Tibial artery (tissue), 1 donor: ENCODE data around the genes SUCLG1 and ELMOD3.

GRCh38 chr2:84457080-84457623, 1.9 kb downstream of the SUCLG1 start:
- PRO-cap, result no peak

DNA sequence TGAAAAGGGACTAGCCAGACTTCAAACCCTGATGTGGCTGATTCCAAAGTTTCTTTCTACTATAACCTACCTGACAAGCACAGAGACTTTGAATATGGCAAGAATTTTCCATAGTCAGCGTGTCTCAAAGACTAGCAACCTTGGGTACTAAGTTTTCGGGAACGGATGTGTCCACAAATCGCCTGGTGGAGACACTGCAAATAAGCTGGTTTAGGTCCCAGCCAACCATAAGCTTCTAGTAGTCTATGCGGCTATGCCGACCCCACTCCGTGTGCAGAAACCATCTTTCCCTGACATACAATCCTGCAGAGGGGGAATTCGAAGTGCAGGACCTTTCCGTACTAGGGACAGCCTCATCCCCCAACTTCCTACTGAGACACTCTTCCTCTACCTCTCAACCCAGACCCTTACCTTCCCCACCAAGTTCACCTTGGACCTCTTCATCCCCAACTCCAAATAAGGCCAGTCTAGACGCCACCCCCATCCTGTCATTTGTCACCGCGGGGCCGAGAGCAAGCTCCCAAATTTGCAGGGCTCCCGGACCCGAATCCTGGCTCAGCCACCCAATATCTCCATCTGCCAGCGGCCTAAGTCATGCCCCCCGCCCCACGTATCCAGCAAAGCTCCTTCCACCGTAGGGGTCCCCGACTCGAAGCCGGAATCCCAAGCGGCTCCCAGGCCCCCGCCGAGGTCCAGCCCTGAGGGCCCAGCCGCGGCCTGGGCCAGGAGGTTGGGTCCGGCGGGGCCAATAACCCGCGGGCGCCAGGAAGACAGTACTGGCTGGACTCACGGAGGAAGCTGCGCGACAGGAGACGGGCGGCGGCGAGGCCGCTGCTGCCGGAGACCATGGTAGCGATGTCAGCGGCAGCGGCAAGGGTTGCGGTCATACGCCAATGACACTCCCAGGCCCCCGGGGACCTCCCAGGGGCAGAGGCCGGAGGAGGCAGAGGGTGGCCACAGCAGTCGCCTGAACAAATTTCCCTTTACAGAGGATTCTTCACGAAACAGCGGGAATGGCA, at the start of gene SUCLG1:
TSS of gene SUCLG1 (minus strand) at position 898 of the 1,019 bp plus-strand sequence.
- PRO-cap, result bidirectional peak, plus-strand start outside the sequence, minus-strand start at position 857 of the sequence

GRCh38 chr2:84841433-84842190, 39.3 kb downstream of the TRABD2A start:
- PRO-cap, result no peak

- PRO-cap, result no peak
These were observed 25.2 kb downstream of the TRABD2A start for GRCh38 chr2:84855773-84856088.

DNA sequence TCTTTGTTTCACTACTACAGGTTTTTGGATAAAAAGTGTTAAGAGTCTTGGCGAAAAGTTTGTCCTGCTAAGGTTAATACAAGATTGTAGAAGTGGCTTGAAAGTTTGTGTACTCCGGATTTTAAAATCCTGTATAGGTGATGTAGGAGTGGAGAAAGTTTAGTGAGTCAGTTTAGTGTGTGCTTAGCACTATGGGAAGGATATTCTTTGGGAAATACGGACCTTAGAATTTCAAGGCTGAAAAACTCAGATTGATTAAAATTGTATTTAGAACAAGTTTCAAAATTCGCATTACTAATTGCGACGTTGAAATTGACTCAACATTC, 1.5 kb downstream of the KCMF1 start:
- PRO-cap, result no peak

- PRO-cap, result no peak
These were observed 15.0 kb downstream of the KCMF1 start for GRCh38 chr2:84985871-84986527.

- PRO-cap, result no peak
These were observed 20.4 kb downstream of the KCMF1 start for GRCh38 chr2:84991292-84991900.

- PRO-cap, result no peak
These were observed 10.5 kb downstream of the TCF7L1 start for GRCh38 chr2:85143495-85144291.

GRCh38 chr2:85320221-85320869, 7.4 kb downstream of the TGOLN2 start:
- PRO-cap, result no peak

DNA sequence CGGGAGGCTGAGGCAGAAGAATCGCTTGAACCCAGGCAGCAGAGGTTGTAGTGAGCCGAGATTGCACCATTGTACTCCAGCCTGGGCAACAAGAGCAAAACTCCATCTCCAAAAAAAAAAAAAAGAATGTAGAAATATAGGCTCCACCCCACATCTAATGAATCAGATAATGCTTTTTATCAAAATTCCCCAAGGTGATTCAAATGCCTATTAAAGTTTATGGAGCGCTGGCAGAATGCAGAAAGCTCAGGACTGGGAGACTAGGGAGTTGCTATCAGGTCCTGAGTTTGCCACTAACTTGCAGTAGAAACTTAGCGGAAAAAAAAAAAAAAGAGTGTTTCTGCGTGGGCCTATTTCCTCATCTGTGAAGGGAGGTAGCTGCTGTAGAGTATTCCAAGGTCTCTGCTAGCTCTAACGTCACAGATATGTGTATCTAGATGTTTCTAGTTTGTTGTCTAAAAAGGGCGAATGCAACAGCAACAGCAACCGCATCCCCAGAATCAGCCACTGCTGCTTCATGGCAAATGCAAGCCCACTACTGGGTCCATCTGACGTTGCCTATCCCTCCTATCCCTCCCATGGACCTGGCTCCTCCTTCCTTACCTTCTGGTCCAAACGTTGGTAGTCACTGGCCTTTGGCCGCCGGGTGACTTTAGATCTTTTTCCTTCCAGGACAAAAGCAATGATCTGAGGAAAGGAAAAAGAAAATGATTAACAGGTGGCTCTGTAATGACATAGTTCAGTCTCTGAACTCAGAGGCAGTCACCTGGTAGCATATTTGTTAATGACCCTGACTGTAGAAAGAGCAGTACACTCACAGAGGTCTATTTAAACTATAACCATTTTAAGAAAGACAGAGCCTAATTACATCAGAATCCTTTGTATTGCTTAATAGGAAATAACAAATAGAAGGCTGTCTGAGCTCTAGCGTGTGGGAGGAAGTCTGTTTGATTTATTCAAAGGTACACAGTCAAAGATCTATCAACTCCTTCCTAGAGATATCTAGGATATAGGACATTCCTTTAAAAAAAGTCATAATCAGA, 3.2 kb downstream of the TGOLN2 start:
- PRO-cap, result no peak

- PRO-cap, result bidirectional peak, plus-strand start at chr2:85354775, minus-strand start at chr2:85354531
These were observed at the start of gene ELMOD3 for GRCh38 chr2:85354312-85355313. TSS of gene ELMOD3 (plus strand) at chr2:85354769.

DNA sequence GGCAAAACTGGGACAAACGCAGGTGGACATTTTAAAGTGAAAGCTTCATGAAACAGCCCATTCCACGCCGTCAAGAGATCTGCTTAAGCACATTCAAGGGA, 984 bp upstream of the MAT2A start:
- PRO-cap, result no peak

DNA sequence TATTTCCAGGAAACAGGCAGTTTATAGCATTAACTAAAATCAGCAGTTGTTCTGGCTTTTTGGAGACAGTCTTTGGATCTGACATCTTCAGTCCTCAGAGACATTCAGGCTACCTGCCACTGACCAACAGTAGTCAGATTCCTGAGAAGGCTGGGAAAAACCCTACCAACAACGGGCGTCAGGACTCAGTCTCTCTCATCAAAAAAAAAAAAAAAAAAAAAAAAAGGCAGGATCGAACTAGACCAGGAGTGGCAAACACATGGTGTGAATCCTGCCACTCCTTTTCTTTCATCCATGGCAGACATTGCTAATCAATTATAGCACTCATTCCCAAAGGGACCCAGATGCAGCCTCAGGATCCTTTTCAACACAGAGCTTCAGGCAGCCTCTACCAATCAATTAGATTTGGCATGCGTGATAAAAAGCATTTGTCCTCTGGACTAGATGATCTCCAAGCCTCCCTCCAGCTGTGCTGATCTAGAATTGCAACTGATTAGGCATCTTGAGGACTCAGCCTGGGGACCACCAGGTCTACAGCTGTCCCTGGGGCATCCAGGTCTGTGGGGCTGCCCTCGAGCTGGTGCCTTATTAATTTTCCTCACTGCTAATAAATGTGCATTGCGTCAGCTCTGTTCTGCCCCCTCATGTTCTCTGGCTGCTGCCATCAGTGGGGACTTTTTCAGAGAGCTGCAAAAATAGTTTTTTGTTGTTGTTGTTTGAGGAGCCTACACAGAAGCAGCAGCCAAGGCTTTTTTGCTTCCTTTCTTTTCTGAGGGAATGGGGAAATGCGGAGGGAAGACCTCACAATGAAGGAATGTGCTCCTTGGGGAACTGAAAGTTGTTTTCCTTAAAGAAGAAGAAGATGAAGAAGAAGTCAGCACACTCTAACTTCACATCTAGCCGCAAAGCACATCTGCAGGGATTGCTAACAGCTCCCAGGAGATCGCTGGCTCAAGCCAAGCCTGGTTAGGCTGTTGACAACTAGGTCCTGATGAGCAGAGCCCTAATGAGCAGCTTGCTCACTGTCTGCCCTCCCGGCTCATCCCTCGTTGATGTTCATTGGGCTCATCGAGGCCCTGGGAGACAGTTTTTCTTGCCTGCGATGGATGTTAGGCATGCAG, 8.9 kb upstream of the ATOH8 start:
- PRO-cap, result bidirectional peak, plus-strand start at position 706 of the sequence, minus-strand start at position 582 of the sequence

- PRO-cap, result bidirectional peak, plus-strand start at chr2:85749477, minus-strand start at chr2:85749322
These were observed 4.9 kb upstream of the ATOH8 start for GRCh38 chr2:85748508-85749659.

- PRO-cap, result no peak
These were observed 52.7 kb downstream of the ATOH8 start for GRCh38 chr2:85806393-85806944.

DNA sequence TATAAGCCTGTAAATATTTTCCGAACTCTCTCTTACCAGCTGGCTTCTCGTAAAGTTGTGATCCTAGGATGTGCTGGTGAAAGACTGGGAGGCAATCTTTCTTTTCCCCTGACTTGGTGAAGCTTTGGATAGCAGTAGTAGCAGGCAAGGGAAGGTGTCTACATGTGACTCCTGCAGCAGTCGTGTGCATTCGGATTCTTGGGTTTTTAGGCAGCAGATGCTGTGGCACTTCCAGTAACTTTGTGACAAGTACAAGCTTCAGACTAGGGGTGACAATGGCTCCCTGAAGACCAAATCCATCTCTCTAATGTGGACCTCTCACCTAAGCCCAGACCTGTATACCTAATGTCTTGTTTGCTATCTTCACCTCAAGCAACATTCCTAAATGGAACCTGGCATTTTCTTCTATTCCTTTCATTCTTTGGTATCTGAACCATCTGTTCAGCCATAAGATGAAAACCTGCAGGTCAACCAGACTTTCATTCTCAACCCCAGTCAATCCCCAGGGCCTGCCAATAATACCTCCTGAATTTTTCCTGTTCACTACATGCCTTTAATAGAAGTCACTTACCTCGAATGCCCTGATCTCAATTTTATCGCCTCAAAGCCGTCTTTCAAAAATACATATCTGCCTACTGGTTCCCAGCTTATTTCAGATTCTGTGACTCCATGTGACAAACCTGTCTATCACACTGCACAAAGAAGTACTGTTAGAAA, 22.8 kb downstream of the ST3GAL5 start:
- PRO-cap, result no peak

DNA sequence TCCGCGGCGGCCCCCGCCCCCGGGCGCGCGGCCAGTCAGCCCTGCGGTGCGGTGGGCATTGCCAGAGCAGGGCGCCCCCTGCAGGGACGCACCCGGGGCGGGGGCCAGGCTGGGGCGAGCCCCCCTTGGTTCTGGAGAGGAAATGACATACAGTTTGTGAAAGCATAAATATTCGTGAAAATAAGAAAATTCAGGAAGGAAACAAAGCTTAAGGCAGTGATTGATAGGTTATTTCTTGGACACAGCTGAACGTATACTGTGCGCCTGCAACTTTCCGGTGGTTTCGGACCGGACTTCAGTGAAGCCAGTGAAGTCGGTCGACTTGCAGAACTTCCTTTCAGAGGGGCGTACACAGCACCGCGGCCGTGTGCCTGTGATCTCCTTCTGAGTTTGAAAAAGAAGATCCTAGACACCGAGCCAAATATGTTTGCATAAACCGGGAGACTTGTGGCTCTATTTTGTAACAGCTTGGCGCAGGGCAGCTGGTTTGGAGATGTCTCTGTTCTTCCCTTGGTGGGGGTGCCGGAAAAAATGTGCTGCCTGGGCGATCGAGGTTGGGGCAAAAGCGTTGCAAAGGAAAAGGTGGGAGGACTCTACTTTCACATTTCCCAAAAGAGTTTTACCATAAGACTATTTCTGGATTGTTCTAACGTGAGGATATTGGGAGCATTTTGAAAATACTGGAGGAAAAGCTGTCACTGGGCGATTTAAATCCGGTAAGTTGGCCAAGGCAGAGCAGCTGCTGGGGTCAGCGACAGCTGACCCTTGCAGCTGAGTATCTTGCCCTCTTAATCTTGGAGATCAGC, 501 bp upstream of the ST3GAL5 start:
- PRO-cap, result bidirectional peak, plus-strand start at position 64 of the sequence, minus-strand start outside the sequence; unidirectional peak, plus-strand start at position 298 of the sequence; bidirectional peak, plus-strand start at position 493 of the sequence, minus-strand start at position 392 of the sequence

- PRO-cap, result no peak
These were observed 108.3 kb upstream of the ST3GAL5 start for GRCh38 chr2:85996969-85997514.

DNA sequence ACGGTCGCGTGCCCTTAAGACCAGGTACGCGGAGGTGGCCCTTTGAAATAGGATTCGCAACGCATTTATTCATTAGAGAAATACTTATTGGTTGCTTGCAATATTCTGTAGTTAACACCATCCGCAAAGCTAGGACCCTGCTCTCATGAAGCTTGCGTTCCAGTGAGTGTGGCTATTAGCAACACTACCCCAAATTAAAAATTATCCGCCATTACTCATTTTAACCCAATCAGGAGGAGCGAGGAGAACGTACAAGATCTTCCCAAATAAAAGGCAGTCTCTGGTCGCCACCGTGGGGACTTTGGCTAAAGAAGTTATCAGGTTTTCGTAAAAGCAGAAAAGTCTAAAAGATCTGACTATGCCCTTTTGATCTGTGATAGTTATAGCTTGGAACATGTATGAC, 432 bp downstream of the PTCD3 start:
- PRO-cap, result no peak

GRCh38 chr2:86194670-86195303, 475 bp downstream of the IMMT start:
- PRO-cap, result bidirectional peak, plus-strand start at chr2:86195164, minus-strand start at chr2:86195002